Hair follicular keratinocyte (primary cell): ENCODE results near the genes SERPINB1 and RIPK1.

GRCh38 chr6:1625792-1626547 is 16.3 kb downstream of the FOXC1 start:
- RAMPAGE, long total RNA: no peak

- RAMPAGE, long total RNA: no peak
Measured at GRCh38 chr6:1767229-1767868, 157.6 kb downstream of the FOXC1 start.

- RAMPAGE, long total RNA: no peak
Measured at GRCh38 chr6:2124269-2124740, 121.1 kb downstream of the GMDS start.

DNA sequence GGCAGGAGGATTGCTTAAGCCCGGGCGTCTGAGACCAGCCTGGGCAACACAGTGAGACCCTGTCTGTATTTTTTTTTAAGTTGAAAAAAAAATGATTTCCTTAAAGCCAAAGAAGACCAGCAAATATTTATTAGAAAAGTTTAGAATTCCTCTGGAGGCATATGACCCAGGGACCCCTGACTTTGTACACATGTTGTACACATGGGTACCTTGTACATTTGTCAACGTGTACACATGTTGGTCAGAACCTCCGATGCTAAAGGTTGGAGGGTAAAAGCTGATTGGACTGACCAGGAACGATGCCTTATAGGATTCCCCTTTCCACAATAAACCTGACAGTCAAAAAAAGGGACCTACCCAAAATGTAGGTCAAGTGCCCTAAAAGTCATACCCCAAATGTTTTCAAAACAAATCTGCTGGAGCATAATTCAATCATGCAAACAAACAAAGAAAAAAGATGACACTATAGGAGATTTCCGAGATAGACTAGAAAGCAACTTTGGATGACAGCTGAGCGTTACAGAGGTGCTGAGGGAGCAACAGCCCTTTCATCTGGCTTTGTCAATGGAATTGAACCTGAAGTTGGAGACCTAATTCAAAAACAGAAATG is 102.6 kb upstream of the GMDS start:
- RAMPAGE, long total RNA: no peak

GRCh38 chr6:2369962-2370442 is 124.6 kb upstream of the GMDS start:
- RAMPAGE, long total RNA: no peak

GRCh38 chr6:2480564-2481011 is 235.2 kb upstream of the GMDS start:
- RAMPAGE, long total RNA: no peak

GRCh38 chr6:2766887-2767507 is 1.8 kb downstream of the WRNIP1 start:
- RAMPAGE, long total RNA: no peak

- RAMPAGE, long total RNA: no peak
Measured at GRCh38 chr6:2817844-2818293, 23.8 kb downstream of the SERPINB1 start.

DNA sequence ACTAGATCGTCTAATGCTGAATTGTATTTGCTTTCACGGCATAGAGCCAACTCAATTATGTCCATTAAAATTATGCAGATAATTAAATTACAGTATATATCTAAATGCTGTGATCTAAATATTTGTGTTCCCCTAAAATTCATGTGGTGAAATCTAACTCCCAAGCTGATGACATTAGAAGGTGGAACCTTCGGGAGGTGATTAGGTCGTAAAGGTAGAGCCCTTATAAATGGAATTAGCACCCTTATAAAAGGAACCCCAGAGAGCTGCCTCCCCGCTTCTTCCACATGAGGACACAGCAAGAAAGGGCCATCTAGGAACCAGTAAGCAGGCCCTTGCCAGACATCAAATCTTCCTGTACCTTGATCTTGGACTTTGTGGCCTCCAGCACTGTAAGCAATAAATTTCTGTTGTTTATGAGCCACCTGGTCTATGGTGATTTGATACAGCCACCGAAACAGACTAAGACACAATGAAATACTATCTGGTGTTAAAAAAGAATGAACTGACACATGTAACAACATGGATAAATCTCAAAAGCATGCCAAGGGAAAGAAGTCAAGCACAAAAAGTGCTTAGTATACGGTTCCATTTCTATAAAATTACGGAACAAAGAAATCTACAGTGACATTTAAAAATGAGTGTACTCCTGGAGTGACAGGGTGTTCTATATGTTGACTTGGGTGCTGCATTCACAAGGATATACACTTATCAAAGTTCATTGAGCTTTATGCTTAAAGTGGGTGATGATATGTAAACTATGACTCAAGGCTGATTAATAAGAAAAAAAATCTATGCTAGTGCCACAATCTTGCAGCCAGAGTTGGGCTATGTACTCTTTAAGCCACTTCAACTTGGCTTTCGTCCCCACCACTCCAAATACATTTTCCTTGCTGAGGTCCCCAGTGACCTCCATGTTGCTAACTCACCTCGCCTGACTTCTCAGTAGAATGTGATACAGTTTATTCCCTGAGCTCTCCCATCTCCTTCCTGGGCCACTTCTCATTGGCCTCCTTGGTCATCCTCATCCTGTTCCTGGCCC is 18.4 kb downstream of the SERPINB1 start:
- RAMPAGE, long total RNA: no peak

- RAMPAGE, long total RNA: no peak
Measured at GRCh38 chr6:2831462-2832216, 10.0 kb downstream of the SERPINB1 start.

DNA sequence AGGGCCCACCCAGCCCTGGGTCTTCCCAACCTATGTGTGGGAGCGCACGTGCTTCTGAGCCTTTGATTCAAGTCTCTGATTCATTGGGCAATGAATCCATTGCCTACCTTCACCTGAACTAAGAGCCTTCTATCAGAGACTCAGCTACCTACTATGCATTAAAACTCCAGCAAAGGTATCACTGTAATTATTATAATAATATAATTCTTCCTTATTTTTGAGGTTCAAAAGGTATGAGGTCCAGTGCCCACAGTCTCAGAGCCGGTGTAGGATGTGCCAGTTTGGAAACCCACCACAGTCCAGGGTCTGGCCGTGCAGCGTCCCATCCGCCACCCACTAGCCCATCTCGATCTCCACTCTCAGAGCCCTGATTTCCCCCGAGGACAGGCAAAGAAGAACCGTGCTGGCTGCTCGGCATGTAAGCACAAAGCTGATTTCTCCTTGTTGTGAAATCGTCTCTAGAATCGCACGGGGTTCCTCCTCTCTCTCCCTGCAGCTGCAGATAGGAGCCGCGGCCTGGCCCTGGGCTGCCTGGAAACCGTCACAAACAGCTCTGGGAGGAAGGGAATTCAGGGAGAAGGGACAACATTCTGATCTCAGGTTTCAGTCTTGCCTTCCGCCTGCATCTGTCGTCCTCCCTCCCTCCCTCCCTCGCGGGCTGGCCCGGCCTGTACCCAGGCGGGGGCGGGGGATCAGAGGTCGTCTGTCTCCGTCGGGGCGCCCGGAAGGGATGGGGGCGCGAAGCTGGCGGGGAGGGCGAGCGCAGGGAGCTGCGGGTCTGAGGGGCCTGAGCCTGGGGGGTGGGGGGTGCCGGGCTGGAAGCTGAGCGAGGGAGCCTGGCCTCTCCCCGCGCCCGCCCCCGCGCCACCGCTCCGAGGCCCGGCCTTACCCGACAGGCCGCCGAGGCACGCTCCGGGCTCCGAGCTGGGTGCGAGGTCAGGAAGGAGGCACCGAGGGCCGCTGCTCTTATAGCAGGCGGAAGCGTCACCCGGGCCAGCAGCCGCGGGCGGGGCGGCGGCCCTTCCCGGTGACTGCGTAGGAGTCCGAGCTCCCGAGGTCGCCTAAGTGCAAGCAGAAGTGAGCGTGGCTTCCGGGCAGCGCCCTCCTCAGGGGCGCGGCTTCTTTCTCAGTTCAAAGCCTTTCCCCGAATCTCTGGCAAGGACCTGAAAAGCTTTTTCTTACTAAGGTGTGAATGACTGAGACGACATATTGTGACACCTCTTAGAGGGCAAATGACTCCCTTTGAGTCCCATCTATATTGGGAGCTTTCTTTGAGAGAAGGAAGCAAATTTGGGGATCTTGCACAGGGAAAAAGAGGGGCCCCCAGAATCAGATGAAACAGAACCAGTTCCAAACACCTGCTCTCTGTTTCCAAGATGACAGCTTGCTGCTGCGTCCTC is at the start of gene SERPINB1:
Gene SERPINB1 (minus strand): TSS at position 941 of the 1,400 bp plus-strand sequence.
- RAMPAGE, long total RNA: start-site peak on the minus strand centred at position 988 of the sequence, 101 bp wide, 1,252 and 18 reads in 2 replicates

GRCh38 chr6:2848734-2849201 is 7.1 kb upstream of the SERPINB1 start:
- RAMPAGE, long total RNA: no peak

DNA sequence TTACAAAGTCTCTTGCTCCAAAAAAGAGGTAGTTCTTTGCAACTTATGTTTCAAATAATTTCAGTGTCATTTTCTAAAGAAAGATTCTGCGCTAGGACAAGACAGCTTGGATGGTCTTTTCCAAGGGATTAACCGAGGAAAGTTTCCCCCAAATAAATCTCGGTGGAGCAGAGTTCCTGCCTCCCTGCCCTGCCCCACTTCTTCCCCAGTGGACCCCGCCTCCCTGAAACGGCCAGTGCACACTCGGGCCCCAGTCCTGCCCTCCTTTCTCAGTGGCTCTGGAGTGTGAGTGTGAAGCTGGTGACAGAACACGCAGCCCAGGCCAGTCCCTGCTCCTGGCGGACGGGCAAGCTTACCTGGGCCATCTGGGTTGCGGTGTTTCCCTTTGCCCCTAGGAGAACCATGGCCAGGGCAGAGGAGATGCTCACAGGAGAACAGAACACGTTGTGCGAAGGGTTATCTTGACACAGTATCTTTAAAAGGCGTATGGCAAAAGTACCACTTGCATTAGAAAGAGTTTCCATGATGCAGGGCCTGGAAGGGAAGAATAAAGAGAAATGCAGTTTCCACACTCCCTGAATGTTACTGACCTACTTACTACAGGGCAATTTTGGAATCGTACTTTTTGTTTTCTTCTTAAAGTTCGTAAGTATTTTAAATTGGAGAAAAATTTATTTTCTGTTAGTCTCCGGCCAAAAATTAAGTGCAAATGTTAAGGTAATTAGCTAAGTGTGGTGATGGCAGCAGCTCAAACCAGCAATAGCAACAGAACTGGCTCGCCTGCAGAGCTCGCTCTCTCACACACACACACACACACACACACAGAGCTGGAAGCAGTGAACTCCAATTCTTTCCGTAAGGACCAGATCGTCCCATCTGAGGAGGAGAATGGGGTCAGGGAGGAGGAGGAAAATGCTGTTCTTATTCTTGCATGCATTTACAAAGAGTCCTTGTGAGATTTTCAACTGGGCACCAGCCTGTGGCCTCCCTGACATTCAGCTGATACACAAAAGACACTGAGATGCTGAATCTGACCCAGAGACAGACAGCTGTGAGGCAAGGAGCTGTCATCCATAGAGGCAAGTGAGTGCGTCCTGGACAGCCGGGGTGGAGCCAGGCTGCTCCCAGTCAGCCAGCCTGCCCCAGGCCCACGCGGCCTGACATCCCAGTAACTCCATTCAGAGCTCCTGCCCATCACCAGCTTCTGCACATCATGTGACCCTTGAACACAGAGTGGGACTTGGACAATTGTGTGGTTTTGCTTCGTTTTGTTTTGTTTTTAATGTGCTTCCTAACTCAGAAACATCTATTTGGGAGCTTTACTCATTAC is 2.6 kb downstream of the SERPINB9 start:
- RAMPAGE, long total RNA: no peak

- RAMPAGE, long total RNA: no peak
Measured at GRCh38 chr6:2951346-2952403, 19.7 kb downstream of the SERPINB6 start.

DNA sequence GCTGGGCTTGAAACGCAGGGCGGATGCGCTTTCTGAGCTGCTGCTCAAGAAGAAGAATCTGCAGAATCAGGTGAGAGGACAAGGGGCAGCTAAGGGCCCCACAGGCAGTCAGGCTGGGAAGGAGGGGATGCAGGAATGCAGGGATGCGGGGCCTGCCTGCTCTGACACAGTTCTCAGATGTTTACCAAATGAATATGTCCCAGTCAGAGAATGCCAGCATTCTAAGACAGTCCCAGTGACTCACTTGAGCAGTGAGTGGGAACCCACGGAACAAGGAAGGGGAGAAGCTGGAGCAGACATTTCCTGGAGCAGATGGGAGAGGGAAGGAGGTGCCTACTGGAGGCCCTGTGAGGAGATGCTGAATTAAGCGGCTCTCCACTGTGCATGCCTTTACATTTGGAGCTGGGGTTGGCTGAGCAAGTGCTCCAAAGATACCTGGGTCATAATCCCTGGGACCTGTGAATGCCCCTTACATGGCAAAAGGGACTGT is 11.0 kb downstream of the SERPINB6 start:
- RAMPAGE, long total RNA: no peak

- RAMPAGE, long total RNA: no peak
Measured at GRCh38 chr6:2981402-2982068, 10.2 kb upstream of the SERPINB6 start.

DNA sequence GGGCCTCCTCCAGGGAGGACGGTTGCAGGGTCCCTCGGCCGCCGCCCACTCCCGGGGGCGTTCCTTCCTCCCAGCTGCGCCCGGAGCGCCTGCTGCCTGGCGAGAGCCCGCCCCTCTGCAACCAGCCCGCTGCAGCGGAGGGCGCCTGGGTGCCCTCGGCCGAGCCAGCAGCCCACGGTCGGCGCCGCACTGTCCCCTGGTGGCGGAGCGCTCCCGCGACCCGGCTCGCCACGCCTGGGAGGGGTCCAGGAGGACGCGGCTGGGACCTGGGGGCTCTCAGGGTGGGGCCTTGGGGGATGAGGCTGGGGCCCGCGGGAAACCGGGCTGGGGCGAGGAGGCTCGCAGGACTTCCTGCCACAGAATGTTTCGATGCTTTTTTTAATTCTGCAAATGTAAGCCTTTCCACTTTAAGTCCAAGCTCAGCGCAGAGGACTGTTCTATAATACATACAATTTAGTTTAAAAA is 10.7 kb upstream of the NQO2 start:
- RAMPAGE, long total RNA: no peak

DNA sequence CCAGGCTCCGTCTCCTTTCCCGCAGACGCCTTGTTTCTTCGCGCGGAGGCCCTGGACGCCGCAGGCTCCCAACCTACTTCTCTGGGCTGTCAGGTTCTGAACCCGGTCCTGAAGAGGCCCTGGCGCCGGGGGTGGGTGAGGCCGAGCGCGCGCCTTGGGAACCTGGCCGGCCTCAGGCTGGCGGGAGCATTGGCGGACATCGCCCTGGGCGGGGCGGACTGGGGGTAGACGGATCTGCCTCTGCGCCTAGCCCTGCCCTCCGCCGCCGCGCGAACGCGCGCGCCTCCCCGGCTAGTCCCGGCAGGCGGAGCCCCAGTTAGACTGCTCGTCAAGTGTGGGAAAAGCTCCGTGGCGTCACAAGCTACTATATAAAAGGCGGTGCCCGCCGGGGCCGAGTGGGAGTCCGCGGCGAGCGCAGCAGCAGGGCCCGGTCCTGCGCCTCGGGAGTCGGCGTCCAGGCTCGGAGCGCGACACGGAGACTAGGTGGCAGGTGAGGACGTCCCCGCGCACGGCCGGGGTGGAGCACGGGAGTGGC is 4.7 kb upstream of the RIPK1 start:
- RAMPAGE, long total RNA: no peak

GRCh38 chr6:3068040-3069254 is at the start of gene RIPK1:
Gene RIPK1, plus strand, starts transcription at chr6:3068494.
- RAMPAGE, long total RNA: no peak

DNA sequence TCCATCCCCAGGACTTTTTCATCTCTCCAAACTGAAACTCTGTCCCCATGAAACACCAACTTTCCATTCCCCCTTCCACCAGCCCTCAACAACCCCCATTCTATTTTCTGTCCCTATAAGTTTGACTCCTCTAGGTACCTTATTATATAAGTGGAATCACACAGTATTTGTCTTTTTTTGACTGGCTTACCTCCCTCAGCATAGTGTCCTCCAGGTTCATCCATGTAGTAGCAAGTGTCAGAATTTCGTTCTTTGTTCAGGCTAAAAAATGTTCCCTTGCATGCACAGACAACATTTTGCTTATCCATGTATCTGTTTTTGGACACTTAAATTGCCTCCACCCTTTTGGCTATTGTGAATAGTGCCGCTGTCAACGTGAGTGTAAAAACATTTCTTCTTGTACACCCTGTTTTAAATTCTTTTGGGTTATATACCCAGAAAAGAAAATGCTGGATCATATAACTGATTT is 878 bp upstream of the BPHL start:
- RAMPAGE, long total RNA: no peak